Glomerular endothelial cell (primary cell): ENCODE measurements around a stretch of chr13.

DNA sequence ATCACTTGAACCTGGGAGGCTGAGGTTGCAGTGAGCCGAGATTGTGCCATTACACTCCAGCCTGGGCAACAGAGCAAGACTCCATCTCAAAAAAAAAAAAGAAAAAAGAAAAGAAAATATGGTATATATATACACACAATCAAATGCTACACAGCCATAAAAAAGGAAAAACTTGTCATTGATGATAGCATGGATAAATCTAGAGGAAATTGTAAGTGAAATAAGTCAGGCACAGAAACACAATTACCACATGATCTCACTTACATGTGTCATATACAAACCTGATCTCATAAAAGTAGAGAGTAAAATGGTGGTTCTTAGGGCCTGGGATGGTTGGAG is 396.0 kb upstream of the SGCG start:
- RAMPAGE, long total RNA: no peak

DNA sequence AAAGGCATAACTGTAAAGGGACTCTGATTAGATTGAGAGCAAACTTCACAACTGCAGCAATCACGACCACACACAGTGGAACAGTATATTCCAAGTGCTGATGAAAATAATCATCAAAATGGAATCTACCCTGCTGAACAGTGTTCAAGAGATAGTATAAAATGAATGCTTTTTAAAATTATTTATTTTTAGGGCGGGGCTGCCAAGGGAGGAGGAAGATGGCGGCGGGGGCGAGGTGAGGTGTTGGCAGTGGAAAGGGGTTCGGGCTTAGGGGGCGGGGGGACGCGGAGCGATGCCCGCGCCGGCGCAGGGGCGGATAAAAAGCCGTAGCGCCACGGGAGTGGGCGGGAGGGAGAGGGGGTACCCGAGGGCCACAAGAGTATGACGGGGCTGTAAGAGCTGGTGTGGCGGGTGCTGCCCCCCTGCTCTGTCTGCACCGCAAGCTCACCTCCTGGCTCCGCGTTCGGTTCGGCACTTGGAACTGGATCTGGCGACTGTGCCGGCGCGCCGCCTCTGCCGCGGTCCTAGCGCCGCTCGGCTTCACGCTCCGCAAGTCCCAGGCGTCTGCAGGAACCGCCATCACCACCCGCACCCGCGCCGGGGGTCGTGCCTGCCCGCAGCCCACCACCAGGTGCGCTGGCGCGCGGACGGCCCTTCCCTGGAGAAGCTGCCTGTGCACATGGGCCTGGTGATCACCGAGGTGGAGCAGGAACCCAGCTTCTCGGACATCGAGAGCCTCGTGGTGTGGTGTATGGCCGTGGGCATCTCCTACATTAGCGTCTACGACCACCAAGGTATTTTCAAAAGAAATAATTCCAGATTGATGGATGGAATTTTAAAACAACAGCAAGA is 265.3 kb upstream of the SGCG start:
- RAMPAGE, long total RNA: no peak

DNA sequence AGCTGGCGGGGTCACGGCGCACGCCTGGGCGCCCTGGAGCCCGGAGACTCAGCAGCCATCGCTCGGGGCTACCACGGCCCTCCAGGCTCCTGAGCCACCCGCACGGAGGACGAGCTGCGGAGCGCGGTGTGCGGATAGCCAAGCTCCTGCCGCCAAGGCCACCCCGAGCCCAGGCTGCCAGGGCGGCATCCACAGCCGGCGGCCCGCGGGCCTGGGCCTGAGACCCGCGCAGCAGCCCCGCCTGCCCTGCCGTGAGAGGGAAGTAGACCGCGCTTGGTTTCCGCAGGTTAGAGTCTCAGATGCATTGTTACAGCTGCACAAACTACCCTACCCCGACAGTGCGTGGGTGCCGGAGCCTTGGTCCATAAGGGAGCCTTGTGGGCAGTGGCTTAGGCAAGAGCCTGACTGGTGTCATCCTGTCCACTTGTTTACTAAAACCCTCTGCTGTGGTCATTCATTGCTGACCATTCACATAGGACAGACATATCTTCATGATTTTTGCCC is 253.8 kb upstream of the SGCG start:
- RAMPAGE, long total RNA: no peak

DNA sequence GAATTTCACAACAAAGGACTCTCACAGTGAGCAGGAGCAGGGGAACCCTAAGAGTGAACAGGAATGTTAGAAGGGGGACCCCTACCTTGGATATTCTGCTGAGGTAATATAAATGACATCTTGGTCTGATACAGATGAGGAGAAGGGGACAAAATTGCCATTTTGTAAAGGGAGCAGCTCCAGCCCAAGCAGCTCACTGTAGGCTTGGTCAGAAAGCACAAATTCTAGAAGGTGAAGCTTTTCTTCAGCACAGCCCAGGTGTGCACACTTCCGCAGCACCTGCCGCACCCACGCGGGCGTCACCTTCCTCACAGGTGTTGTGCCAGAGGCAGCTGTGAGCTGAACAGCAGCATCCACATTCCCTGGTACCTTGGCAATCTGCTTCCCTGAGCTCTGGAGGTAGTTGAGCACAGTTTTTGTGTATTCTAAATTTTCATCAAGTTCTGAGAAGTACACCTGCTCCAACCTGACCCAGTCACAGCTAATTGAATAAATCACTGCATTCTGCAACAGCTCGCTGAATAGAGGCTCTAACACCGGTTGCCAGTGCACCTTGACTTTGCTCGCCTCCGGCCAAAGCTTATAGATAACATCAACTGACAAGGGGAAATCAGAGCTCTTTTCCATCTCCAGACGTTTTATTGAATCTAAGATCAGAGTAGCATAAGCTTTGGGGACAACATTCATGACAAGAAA is 78.9 kb downstream of the SACS start:
- RAMPAGE, long total RNA: no peak

DNA sequence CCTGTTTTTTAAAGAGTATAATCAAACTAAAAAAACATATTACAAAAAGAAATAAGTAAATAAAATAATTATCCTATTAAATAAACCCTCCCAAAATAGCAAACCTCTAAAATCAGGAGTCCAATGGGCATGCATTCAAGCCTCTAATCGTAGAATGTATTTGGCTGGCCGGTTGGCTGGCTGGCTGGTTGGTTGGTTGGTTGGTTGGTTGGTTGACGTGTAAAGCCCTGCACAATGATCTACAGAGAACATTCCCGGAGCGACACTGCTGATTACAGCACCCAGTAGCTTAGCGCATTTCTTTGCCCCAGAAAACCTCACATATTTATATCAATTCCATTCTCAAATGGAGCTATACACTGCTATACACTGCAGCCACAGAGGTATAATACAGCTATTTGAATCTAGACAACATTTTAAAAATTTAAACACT is 65.6 kb downstream of the SACS start:
- RAMPAGE, long total RNA: no peak

GRCh38 chr13:23762598-23763052 is 126.6 kb downstream of the MIPEP start:
- RAMPAGE, long total RNA: no peak

GRCh38 chr13:23945708-23946094 is 56.5 kb upstream of the MIPEP start:
- RAMPAGE, long total RNA: no peak

GRCh38 chr13:23967079-23967447 is 77.9 kb upstream of the MIPEP start:
- RAMPAGE, long total RNA: no peak

- RAMPAGE, long total RNA: no peak
Observed at GRCh38 chr13:23980047-23980765, 91.0 kb upstream of the MIPEP start.

- RAMPAGE, long total RNA: no peak
Observed at GRCh38 chr13:24070602-24071069, 89.9 kb upstream of the SPATA13 start.

DNA sequence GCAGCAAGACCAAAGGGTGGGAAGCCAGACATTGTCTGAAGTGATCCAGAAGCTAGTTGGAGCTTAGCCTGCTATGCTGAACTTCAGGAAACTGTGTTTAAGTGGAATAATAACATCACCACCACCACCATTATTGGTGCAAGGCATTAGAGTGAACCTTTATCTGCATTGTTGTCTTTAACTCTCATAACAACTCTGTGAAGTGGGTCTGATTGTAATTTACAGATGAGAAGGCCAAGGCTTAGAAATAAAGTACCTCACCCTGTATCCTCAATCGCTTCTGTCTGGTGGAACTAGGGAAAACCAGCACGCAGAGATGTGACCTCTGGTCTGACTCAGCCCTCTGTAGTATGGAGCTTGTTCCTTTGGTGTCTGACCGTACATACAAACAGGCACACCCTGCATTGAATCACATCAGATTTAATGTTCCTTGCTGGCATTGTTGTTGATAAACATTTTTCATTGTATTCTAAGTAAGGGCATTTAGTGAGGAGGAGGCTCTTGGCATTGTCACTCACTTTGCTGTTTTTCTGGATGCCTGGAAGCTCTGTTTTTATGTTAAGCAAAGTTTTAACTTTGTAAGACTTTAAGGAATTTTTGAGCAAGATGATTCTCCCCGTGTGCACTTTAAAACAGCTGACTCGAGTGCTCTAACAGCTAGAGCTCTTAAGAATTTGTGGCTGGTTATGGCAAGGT is 89.1 kb upstream of the SPATA13 start:
- RAMPAGE, long total RNA: no peak

- RAMPAGE, long total RNA: no peak
Observed at GRCh38 chr13:24087561-24088119, 72.9 kb upstream of the SPATA13 start.

DNA sequence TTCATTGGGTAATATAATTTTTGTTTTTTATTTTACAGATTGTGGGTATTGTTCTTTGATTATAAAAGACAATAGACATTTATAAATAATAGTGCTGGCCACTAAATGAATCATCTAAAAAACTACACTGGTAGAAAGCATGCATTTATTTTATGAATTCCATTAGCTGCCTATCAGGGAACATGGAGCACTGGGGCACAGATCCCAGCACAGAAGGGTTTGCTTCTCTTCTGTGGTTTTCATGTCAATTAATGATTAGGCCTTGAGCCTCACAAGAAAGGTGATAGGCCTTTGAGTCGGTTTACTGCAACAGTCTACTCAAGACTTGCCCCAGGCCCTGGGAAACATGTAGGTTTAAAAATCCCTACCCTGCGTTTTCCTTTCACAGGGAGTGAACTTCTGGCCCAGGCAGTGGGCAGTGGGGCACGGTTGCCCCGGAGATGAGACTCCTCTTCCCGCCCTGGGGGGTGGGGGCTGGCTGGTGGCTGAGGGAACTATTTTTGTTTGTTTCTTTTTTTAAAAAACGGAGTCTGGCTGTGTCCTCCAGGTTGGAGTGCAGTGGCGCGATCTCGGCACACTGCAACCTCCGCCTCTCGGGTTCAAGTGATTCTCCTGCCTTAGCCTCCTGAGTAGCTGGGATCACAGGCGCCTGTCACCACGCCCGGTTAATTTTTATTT is 637 bp upstream of the SPATA13 start:
- RAMPAGE, long total RNA: no peak

GRCh38 chr13:24215542-24216390 is 55.2 kb downstream of the SPATA13 start:
- RAMPAGE, long total RNA: no peak

GRCh38 chr13:24223770-24224295 is 63.3 kb downstream of the SPATA13 start:
- RAMPAGE, long total RNA: no peak

DNA sequence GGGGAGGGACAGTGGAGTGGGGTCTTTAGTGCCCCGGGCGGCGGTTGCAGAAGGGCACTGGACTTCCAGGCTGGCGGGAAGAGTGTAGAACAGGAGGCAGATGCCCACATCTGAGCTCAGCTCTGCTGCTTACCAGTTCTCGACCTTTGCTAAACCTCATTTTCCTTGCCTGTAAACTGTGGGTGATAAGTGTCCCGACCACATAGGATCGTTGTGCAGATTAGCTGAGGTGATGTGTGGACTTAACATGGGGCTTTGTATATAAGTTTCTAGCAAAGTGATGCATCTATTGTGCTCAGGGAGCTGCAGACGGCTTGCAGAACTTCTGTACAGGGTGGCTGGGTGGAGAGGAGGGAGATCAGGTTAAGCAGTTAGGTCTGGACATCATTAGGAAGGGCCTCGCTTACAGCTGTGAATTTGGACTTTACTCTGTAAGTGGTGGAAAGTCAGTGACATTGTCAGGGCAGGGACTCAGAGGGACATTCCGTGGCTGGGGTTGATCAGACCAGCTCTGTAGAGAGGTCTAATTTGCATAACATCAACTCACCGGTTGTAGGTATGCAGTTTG is 70.0 kb downstream of the SPATA13 start:
- RAMPAGE, long total RNA: no peak

DNA sequence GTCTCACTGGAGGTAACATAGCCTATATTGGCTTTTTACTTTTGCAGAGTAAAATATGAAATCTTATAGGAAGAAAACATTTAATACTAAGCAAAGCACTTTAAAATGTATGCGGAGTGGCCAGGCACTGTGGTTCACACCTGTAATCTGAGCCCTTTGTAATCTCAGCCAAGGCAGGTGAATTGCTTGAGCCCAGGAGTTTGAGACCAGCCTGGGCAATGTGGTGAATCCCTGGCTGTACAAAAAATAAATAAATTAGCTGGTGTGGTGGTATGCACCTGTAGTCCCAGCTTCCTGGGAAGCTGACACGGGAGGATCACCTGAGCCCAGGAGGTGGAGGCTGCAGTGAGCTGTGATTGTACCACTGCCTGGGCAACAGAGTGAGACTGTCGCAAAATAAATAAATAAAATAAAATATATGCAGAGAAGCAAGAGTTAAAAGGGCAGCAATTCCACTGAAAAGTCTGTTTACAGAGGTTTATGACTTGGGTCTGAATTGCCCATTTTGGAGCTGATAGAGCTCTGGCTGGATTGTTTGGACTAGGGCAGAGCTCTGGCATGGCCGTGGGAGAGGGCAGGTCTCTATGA is 64.8 kb upstream of the C1QTNF9 start:
- RAMPAGE, long total RNA: no peak

DNA sequence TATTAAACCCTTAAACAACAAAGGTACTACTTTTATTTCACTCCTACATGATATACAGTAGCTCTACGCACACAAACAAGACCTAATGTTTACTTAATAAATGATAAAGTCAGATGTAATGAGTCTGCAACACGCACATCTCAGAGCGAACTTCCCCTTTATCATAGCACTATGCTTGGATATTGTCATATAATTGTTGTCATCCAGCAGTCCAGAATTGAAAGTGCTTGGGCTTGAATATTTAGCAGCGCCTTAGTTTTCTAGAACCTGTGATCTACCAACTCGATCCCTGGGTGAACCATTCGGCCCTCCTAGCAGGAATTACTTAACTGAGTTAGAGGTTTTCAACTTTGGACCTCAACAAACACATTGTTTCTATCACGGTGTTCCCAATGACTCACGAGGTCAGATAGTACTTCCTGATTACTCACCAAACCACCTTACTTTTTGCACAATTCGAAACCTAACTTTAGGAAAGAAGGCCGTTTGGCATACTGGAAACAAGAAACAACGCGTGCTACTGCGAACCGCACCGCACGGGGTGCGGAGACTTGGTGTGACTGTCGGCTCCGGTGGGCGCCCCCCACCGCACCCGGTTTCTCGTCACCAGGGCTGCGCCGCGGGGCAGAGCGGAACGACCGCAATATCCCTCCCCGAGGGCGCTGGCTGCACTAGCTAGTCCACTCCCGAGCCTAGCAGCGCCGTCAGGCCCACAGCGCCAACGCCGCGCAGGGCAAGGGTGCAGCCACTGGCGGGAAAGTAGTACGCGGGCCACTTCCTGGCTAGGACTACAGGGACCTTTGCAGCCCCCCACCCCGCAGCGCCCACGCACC is 488 bp downstream of the PARP4 start:
- RAMPAGE, long total RNA: no peak

- RAMPAGE, long total RNA: no peak
Observed at GRCh38 chr13:24541325-24541989, 28.9 kb upstream of the PARP4 start.

DNA sequence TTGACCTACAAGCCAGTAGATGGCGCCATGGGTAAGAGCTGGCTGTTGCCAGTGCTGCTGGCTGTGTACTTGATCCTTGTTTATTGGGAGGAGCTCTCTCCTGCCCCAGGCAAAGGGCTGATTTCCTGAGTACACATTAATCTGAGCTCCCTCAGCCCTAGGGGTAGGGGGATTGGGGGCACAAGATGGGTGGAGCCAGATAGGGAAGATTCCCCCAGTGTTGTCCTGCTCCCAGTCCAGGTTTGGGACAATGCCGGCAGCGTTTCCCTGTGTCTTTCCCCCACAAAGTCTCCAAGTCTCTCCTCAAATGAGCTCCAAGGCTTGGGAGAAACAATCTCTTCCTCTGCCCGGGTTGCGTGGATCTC is 67.9 kb upstream of the PARP4 start:
- RAMPAGE, long total RNA: no peak